Omental fat pad (tissue), 4 donors: ENCODE data around the genes ZNF41, TBC1D25 and RBM3.

DNA sequence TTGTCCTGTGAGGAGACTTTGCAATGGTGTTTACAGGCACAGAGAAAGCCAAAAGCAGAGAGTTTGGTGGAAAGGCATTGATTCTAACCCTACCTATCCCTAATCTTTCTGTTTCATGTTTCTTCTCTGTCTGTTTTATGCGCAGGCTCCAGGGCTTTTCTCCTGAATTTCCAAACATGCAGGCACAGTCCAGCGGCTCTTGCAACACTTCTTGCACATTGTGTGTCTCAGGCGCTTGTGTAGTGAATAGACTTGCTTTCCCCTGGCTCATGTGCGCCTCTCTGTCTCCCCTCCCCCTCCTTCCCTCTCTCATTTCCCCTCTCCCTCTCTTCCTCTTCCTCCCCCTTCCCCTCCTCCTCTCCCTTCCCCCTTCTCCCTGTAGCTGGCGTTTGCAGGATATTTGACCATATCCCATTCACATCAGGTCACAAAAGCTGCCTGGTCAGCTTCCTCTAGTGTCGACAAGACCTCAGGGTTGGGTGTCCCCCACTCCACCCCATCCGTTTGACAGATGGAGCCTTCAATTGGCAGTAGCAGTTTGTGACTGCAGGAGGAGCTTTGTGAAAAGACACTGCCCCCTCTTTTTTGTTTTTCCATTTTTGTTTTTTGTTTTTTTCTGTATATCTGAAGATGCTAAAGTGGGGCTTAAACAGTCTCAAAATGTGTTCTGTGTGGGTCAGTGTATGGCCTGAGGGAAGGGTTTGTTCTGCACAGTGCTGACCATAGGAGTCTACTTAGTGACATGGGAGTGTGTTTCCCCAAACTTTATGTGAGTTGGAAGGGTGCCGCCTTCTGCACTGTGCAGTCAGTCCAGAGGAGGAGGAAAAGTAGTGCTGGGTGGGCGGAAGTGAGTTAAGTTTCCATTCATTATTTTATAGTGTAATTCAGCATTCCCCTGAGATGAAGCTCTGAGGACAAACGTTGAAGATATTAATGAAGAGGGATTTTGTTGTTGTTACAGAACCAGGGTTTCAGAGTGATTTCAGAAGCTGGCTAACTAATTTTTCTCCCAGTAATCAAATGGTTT lies 2.6 kb downstream of the CHST7 start:
- PRO-cap: no peak
- RAMPAGE, long total RNA, 4 experiments: no peak in any of the 4 experiments

GRCh38 chrX:46965246-46965833 lies 53.1 kb downstream of the JADE3 start:
- PRO-cap: no peak
- RAMPAGE, long total RNA, 4 experiments: no peak in any of the 4 experiments

- PRO-cap: no peak
- RAMPAGE, long total RNA, 4 experiments: no peak in any of the 4 experiments
These were observed 9.2 kb downstream of the RBM10 start for GRCh38 chrX:47154251-47154679.

- PRO-cap: no peak
- RAMPAGE, long total RNA, 4 experiments: no peak in any of the 4 experiments
These were observed 9.8 kb downstream of the UBA1 start for GRCh38 chrX:47203465-47203753.

DNA sequence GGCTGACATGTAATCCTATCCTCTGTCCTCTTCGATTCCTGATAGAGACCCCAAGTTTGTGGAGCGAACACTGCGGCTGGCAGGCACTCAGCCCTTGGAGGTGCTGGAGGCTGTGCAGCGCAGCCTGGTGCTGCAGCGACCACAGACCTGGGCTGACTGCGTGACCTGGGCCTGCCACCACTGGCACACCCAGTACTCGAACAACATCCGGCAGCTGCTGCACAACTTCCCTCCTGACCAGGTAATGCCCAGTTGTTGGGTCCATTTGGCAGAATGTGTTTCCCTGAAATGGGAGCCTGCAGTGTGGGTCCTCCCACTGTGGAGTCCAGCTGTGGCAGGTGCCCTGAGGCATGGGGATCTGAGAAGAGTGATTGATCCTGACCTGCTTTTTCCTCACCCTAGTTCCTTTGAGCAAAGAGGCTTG lies 8.6 kb upstream of the CDK16 start:
- PRO-cap: no peak
- RAMPAGE, long total RNA, 4 experiments: no peak in any of the 4 experiments

- PRO-cap: no peak
- RAMPAGE, long total RNA, 4 experiments: no peak in any of the 4 experiments
These were observed 1.1 kb upstream of the USP11 start for GRCh38 chrX:47231763-47232077.

- PRO-cap: no peak
- RAMPAGE, long total RNA, 4 experiments: start-site peak on the plus strand in 3 of 4 experiments, at chrX:47482621-47483010 at its widest, 5 to 12 reads per replicate; start-site peak on the minus strand in 2 of 4 experiments, at chrX:47483179-47483228 at its widest, 55 to 76 reads per replicate
These were observed at the start of gene ZNF41 for GRCh38 chrX:47482377-47483444. ZNF41 (minus strand) TSS chrX:47483222.

GRCh38 chrX:47562338-47563585 lies 1.8 kb downstream of the ARAF start:
- PRO-cap: no peak
- RAMPAGE, long total RNA, 4 experiments: start-site peak on the plus strand in 1 of 4 experiments, at chrX:47563264-47563324 at its widest, 6 reads per replicate

DNA sequence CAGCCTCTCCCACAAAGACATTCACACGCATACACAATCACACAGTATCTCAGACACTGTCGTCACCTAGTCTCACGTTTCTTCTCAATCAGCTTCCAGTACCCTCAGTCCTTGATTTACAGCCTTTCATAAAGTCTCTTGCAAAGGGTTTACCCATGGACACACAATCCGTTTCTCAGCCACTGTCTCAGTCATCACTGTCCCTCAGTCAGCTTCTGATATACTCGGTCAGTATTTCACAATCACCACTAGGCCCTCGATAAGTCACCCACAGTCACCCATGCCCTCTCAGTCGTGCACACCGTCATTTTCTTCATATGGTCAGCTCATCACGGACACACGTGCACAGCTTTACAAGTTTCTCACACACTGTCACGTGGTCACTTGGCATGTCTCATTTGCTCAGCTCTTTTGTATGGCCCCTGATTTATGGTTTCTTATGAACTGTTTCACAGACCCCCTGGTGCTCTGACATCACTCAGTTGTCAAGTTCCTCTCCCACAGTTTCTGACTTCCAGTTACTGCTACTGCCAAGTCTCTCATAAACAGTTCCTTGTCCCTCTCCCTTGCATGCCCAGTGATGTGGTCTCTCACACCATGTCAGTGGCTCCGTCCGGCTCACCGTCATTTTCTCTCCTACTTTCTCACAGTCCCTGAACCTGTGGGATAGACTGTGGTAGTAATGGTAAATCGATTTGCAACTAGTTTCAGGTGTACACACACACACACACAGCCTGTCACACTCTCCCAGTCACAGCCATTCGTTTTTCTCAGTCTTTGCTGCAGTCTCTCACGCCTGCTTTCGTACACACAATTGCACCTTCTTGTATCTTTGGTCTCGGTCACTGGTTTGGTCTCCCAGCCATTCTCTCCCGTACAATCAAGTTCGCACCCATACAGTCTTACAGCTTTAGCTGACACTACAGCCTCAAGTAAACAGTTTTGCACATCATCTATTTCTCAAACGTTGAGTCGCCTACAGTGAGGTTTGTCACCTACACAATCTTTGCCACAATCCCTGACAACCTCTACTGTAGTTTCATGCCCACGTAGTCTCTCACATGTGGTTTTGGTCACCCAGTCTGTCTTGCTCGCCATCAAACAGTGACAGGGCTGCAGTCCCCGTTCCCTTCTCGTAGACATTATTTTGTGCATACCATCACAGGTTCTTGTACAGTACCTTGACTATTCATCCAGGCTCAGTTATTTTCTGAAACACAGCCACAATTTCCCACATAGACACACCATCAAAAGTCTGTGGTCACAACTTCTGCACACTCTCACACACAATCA lies 4.8 kb upstream of the CFP start:
- PRO-cap: no peak
- RAMPAGE, long total RNA, 4 experiments: no peak in any of the 4 experiments

GRCh38 chrX:47645248-47646128 lies 4.9 kb downstream of the ELK1 start:
- PRO-cap: no peak
- RAMPAGE, long total RNA, 4 experiments: no peak in any of the 4 experiments

DNA sequence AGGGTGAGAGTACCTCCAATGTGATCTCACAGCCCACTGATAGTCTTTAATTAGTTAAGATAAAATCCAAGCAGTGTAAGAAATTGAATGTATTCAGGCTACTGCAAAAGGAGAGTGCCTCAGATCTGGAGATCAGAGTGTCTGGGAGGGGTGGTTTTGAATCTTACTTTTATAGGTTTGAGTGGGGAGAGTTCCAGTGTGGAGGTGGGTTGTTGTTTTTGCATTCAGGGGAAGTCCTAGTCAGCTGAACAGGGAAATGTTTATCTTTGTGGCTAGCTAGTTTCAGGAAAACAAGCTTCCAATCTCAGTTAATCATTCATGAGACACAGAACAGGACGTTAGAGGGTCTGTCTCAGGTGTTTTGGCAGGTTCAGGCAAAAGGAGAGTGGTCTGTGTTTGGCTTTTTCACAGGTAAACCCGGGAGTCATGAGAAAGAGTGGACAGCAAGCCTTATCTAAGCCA lies 26.0 kb downstream of the ZNF81 start:
- PRO-cap: no peak
- RAMPAGE, long total RNA, 4 experiments: no peak in any of the 4 experiments

- PRO-cap: no peak
- RAMPAGE, long total RNA, 4 experiments: no peak in any of the 4 experiments
These were observed 26.5 kb downstream of the ZNF182 start for GRCh38 chrX:47977164-47977837.

- PRO-cap: no peak
- RAMPAGE, long total RNA, 4 experiments: no peak in any of the 4 experiments
These were observed 4.7 kb downstream of the SLC38A5 start for GRCh38 chrX:48465263-48465838.

DNA sequence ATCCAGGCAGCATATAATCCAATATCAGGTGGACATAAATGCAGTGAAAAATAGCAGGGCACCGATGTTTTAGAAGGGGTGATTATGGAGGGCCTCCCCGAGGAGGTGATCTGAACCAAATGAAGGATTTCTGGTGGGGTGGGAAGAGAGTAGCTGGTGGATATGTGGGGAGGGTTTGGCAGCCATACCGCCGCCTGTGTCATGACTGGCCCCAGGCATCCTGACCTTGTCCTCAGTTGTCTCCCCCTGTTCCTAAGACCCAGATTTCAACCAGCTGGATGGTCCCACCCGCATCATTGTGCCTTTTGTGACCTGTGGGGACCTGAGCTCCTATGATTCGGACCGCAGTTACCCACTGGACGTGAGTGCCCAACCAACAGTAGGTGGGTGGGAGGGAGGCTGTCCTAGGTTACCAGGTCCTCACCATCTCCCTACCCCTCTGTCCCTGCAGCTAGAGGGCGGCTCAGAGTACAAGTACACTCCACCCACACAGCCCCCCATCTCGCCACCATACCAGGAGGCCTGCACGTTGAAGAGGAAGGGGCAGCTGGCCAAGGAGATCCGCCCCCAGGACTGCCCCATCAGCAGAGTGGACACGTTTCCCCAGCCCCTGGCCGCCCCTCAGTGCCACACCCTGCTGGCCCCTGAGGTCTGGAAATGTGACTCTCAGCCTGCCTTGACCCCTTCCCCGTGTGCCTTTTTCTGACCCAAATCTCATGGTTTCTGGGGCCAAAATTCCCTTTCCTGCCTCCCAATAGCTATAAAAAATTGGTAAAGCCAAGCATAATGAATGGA lies 6.3 kb downstream of the FTSJ1 start:
- PRO-cap: no peak
- RAMPAGE, long total RNA, 4 experiments: no peak in any of the 4 experiments

DNA sequence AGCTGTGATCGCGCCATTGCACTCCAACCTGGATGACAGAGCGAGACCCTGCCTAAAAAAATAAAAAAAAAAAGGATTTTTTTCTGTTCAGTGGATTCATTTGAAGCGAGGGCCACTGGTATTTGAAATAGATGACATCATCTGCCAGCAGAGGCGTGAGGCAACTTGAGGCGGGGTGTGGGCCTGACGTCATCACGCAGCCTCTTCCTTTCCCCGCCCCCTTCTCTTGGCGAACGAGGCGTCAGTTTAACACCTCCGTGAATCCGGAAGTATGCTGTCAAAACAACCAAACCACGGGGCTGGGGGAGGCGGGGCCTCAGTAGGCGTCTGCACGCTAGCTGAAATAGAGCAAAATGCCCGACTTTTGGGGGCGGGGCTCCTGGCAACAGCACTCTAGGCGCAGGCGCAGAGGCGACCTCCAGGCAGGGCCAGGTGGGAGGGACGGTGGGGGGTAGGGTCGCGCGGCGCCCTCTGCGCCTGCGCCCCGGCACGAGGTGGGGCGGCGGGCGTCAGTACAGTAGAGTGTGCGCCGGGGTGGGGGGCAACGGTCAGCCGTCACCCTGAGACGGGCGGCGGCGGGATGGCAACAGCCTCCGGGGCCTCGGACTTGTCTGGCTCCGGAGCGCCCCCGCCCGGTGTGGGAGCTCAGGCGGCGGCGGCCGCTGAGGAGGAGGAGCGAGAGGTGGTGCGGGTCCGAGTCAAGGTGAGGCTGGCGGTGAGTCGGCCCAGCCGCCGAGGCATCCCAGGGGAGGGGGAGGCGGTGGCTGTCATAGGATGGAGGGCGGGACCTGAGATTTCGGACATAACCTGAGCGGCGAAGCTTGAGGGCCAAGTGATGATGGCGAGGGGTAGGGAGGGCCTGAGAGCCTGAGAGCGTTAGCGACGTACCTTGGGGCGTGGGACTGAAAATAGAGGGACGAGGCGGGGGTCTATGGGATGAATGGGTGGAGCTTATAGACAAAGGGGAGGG lies at the start of gene TBC1D25:
TSS of gene TBC1D25 (plus strand) at position 497 of the 970 bp plus-strand sequence.
- PRO-cap: unidirectional peak, minus-strand start at position 904 of the sequence
- RAMPAGE, long total RNA, 4 experiments: no peak in any of the 4 experiments

DNA sequence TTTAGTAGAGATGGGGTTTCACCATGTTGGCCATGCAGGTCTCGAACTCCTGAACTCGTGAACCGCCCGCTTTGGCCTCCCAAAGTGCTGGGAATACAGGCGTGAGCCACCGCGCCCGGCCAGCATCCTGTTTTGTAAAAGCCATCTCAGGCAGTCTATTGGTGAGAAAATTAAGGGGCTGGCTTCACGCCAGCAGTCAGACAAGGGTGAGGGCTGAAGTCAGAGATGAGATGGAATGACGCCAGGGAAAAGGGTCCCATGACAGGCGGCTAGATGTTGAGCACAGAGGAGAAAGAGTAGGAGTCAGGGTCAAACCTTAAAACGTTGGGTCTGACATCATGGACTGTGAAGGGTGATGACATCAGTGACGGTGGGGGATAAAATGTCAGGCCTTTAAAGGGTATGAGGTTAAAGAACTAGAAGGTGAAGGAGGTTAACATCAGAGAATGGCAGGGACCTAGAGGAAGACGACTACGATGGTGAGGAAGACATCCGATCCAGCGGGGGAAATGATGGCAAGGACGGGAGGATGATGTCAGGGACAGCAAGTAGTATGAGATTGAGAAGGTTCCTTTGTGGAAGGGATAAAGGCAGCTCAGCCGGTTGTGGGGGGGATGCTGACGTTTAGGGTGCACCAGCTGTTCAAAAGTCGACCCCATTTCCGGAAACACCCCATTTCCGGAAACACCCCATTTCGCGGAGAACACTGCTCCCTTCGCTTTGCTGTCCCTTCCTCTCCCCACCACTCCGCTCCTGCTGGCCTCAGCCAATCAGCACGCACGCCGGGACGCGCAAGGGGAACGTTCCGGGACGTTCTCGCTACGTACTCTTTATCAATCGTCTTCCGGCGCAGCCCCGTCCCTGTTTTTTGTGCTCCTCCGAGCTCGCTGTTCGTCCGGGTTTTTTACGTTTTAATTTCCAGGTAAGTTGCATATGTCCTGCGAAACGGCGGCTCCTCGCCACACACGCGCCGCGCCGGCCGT lies at the start of gene RBM3:
TSS of gene RBM3 (plus strand) at position 833 of the 983 bp plus-strand sequence.
- PRO-cap: unidirectional peak, plus-strand start at position 833 of the sequence
- RAMPAGE, long total RNA, 4 experiments: start-site peak on the plus strand in 4 of 4 experiments, centred at positions 831 to 861 of the sequence, 967 to 4,323 reads per replicate

DNA sequence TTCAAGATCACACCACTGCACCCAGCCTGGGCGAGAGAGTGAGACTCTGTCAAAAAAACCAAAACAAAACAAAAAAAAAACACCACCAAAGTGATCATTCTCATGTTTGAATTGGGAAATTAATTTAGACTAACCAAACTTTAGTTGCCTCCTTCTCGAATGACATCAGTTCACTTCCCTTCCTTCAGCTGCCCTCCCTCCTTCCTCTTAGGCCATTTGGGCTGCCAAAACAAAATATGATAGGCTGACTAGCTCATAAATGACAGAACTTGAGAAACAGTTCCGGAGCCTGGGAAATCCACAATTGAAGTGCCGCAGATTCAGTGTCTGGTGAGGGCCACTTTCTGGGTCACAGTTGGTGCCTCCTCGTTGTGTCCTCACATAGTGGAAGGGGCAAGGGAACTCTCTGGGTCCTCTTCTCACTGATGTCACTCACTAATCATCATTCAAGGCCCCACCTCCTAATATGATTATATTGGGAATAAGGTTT lies 16.1 kb upstream of the WAS start:
- PRO-cap: no peak
- RAMPAGE, long total RNA, 4 experiments: no peak in any of the 4 experiments

GRCh38 chrX:48676516-48677505 lies 6.8 kb upstream of the WAS start:
- PRO-cap: bidirectional peak, plus-strand start at chrX:48676609, minus-strand start at chrX:48676355
- RAMPAGE, long total RNA, 4 experiments: no peak in any of the 4 experiments

GRCh38 chrX:48677506-48678046 lies 6.0 kb upstream of the WAS start:
- PRO-cap: no peak
- RAMPAGE, long total RNA, 4 experiments: no peak in any of the 4 experiments

DNA sequence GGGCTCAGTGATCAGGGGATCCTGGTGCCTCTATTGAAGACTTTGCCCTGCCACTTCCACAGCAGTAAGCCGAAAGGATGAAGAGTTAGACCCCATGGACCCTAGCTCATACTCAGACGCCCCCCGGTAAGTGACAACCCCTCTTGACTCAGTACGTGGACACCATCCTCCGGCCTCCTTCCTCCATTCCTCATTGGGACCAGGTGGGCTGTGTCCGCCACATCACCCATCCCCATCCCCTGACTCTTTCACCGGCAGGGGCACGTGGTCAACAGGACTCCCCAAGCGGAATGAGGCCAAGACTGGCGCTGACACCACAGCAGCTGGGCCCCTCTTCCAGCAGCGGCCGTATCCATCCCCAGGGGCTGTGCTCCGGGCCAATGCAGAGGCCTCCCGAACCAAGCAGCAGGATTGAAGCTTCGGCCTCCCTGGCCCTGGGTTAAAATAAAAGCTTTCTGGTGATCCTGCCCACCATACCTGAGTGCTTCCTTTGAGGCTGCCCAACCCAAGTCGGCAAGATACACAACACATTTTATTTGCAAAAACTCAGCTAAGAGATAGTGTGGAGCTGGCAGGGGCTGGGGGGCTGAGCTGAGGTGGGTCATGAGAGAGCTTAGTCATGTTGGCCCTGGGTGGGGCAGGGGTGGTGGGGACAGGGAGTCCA lies 5.1 kb downstream of the PQBP1 start:
- PRO-cap: no peak
- RAMPAGE, long total RNA, 4 experiments: no peak in any of the 4 experiments